MCF 10A (cell line): ENCODE measurements around the genes NNT and PARP8.

DNA sequence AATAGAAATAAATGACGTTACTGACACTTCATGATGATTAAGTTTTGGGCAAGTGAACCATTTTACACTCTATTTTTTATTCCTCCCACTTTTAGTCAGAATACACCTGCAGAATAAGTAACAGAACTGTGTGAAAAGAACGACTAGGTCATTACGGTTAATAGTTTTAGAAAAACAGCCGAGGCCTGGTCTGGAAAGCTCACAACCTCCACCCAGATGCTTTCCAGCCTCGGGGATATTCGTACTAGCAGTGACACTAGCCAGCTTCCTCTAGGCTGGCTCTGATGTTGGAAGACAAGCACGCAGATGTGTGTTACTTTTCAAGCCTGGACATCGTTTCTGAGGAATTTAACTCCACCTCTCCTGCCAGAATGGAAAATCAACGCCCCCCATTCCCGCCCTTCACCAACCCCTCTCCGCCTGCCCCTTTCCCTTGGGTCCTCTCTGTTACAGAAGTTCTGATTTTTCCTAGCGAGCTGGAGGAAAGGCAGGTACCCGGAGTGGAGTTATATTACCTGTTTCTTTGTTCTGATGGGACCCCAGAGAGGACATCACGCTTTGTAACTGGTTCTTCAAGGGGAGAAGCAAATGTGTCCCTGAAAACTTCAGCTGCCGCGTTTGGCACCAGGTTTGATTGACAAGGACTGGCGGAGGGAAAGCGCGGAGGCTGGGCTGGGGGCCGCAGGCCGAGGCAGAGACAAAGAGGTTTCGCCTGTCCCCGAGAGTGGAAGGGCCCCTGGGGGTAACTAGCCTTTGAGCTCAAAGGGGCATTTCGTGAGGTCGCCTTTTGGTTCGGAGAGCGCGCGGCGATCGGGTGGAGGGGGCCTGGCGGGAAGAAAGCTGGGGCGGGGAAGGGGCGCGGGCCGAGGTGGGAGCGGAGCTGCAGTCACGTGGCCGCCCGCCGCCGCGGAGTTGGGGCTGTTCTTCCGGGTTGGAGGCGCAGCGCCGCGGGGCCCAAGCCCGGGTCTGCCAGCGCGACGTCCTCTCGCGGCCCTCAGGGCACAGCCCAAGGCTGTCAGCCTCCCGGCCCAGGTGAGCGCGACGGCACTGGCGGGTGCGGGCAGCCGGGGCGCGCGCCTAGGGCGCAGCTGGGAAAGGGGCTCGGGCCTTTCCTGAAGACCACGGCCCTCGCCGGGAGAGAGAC lies at the start of gene NNT:
Gene NNT (plus strand): TSS at position 918 of the 1,144 bp plus-strand sequence.
- PRO-cap, result bidirectional peak, plus-strand start at position 256 of the sequence, minus-strand start at position 246 of the sequence; bidirectional peak, plus-strand start at position 452 of the sequence, minus-strand start at position 341 of the sequence; bidirectional peak, plus-strand start at position 924 of the sequence, minus-strand start at position 892 of the sequence
- RRBS, result 1% methylated on average over 21 of the region's 69 CpGs

DNA sequence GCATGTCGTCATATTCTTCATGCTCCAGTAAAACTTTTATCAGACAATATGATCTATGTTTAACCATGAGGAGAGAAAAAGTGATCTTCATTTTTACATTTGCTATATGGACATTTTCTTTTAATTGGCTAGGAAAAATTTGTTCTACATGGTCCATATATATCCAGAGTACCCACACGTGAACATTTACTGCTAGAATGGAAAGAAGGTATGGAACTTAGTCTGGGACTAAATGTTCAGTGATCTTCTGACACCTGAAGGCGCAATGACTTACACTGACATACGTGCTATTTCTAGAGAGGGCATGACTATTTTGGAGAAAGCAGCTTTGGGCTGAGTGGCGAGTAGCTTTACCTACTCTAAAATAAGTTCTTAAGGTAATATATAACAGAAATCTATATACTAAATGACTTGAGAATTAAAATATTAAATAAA lies 10.3 kb downstream of the NNT start:
- PRO-cap, result no peak
- RRBS, result no CpG with 5 or more reads among the region's 5 CpGs

GRCh38 chr5:43615687-43616300 lies 12.8 kb downstream of the NNT start:
- PRO-cap, result no peak
- RRBS, result no CpG with 5 or more reads among the region's 5 CpGs

DNA sequence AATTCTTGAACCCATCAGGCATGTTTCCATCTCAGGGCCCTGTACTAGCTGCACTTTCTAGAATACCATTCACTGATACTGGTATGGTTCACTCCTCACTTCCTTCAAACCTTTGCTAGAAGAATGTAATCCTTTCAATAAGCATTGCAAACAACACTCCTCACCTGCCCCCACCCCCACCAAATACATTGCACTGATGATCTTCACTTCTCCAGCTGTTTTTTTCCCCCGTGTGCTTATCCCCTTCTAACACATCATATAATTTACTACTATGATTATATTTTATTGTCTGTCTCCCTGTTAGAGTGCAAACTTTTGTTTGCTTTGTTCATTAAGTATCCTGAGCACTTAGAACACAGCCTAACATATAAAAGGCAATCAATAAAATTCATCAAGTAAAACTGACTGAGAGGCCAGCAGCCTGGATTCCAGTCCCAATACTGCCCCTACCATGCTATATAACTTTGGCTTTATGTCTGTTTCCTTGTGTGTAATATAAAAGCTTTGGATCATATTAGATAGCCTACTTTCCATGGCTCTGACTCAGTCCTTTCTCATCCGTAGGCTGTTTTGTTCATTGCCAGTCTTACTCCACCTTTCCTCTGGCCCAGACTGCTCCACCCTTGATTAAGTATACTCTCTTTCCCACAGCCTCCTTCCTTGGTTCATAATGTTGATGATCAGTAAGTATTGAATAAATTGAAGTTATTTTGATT lies 1.7 kb upstream of the MRPS30 start:
- PRO-cap, result no peak
- RRBS, result no CpG with 5 or more reads among the region's 2 CpGs

DNA sequence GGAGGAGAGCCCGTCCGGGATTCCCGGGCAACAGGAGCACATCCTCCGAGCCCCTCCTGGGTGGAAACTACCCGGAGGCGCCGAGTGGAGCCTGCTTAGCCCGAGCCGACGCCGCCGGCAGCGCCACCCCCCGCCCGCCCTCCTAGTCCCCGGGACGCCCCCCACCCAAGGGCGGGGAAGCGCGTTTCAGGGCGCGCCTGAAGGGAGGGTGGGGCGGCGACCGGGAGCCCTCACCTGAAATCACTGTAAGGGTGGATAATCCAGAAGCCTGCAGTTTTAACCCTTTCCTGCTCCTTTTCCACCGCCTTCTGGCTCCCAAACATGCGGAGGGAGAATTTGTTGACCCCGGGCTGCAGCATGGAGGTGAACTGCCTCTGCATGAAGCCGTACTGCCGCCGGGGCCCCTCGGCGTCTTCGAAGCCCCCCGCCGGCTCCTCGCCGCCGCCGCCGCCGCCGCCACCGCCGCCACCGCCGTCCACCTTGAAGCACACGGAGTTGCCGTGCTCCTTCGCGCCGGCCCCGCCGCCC lies 681 bp downstream of the HCN1 start:
- PRO-cap, result no peak
- RRBS, result 74% methylated on average over 27 of the region's 54 CpGs

DNA sequence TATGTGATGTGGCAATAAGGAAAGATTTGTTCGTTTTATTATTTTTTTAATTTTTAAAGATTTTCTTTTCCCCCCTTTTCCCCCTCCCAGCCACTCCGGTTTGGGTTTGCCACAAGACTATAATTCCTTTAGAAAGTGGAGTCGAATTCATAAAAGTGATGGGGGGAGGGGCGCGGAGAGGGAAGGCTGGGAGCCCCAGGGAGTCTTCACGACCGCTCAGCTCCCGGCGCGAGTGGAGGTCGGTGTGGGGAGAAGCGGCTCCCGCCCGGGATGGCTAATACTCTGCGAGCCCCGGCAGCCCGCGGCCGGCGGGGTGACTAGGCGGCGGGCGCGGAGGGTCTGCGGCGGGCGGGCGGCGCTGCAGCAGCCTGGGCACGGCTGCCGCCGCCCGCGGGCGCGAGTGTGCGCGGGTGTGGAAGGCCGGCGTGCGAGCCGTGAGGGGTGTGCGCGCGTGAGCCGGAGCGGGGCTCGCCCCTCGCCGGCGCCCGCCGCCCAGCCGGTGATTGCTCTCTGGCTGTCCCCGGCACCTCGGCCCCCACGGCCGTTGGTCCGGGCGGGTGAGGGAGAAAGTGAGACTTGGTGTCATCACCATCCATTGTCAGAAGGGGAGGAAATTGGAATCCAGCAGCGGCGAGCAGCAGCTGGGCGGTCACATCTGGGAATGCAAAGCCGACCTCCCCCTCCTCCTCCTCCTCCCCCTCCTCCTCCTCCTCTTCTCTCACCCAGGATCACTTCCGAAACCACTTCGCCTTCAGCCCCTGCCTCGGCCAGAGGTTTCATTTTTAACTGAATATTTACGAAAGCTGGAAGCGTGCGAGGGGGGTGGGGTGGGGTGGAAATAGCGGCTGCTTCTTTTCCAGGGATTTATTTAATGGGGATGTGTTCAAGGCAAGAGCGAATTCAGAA lies at the start of gene PARP8:
Gene PARP8 (plus strand): TSS at position 413 of the 906 bp plus-strand sequence.
- PRO-cap, result bidirectional peak, plus-strand start at position 743 of the sequence, minus-strand start at position 605 of the sequence
- RRBS, result 0% methylated on average over 7 of the region's 72 CpGs

DNA sequence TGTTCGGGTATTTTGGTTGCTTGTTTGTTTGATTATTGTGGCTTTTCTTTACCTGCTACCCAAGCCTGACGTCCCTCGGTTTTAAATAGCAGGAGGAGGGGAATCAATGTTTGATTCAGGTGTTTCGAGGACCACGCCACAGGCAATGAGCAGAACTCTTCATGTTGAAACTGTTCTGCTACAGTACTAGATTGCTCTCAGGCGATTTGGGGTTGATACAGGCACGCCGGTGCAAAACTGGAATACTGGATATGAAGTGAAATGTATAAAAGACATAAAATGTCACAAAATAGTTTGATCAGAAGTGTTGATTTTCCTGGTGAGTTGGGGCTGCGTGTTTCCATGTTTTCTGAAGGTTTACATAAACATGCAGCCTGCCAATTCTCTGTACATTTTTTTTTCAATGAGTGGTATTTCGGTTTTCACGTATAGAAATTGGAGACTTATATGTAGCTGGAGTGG lies 1.8 kb downstream of the PARP8 start:
- PRO-cap, result bidirectional peak, plus-strand start at position 113 of the sequence, minus-strand start outside the sequence; bidirectional peak, plus-strand start at position 206 of the sequence, minus-strand start at position 147 of the sequence
- RRBS, result no CpG with 5 or more reads among the region's 11 CpGs

- PRO-cap, result no peak
- RRBS, result no CpG with 5 or more reads among the region's 14 CpGs
These were observed 303.6 kb downstream of the PARP8 start for GRCh38 chr5:50969967-50970459.

- PRO-cap, result no peak
- RRBS, result no CpG with 5 or more reads among the region's 1 CpG
These were observed 342.9 kb upstream of the ISL1 start for GRCh38 chr5:51040338-51040818.

DNA sequence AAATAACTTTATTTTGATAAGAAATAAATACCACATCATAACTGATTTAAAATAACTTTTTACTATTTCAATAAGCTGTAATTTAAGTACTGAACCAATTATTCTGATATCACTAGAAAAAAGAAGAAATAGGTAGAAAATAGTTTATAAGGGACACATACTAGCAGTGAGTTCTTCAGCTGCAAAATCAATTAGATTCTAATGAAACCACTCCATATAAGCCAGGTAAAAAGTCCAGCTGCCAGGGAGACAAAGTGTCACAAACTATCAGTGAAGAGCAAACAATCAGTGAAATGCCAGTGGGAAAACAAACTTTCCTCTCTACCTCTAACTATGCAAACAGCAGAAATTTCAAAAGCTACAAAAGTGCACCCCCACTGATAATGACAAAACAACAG lies 637.3 kb upstream of the ITGA1 start:
- PRO-cap, result no peak

DNA sequence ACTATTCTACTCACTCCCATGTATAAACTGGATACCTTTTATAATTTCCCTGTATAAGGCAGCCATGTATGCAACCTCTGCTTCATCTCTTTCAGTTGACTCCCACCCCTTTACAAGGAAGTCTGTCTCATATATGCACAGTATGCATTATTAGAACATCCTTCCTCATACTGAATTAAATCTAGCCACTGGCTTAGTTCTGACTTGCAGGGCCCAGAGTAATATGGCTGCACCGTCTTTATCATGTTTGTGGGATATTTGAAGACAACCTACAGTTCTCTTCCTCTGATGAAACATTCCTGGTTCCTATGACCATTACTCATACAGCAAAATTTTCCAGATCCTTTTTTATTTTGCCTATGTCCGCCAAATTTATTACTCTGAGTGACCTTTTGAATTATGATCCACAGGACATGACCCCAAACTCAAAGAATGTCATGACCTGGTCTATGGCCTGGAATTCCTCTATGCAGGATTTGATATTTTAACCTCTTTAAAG lies 76.6 kb upstream of the ITGA1 start:
- PRO-cap, result no peak
- RRBS, result no CpG with 5 or more reads among the region's 2 CpGs

GRCh38 chr5:52799840-52800635 lies 12.3 kb downstream of the ITGA1 start:
- PRO-cap, result bidirectional peak, plus-strand start at chr5:52800158, minus-strand start at chr5:52799999
- RRBS, result 3% methylated on average over 5 of the region's 54 CpGs

DNA sequence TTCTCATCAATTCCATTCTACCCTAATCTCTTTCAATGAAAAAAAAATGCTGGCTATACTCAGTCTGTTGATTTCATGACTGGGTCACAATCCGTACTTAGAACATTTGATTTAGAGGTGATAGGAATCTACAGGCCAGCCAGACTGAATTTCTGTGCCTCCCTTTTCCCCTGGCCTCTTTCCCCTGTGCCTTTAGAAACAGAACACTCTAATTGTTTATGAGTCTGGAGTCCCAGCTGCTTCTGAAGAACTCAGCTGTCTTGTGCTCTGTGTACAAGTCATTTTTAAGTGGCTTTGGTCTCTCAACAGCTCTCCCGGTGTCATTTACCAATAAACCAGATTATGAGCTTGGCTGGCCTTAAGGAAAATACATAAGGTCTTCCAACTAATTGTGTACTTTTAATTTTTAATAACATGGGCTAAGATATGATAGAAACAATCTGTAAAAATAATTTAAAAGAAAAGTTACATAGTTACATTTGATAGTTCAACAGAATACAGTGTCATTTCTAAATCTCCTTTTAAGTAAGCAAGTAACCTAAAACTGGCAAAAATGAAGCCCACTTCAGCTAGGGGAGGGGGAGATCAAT lies 94.0 kb upstream of the ITGA2 start:
- PRO-cap, result no peak
- RRBS, result no CpG with 5 or more reads among the region's 2 CpGs

DNA sequence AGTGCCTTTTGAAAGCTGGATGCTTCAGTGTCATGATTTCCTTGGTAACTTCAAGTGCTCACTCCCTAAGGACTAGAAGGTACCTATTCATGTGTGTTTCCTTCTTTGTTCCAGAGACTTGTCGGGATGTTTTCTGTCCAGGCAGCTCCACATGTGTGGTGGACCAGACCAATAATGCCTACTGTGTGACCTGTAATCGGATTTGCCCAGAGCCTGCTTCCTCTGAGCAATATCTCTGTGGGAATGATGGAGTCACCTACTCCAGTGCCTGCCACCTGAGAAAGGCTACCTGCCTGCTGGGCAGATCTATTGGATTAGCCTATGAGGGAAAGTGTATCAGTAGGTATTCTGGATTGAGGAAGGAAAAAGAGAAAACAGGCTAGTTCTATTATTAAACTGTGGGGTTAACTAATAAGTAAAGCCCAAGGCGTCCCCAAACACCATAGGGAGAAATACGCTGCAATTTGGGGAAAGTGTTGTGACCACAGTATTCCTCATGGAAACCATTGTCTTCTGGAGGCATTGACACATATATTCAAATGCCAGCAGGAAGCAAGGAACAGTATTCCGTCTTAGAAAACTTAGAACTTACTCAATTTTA lies 3.6 kb downstream of the FST start:
- PRO-cap, result no peak
- RRBS, result no CpG with 5 or more reads among the region's 5 CpGs

GRCh38 chr5:53997958-53998604 lies 312.3 kb downstream of the ARL15 start:
- PRO-cap, result no peak
- RRBS, result no CpG with 5 or more reads among the region's 4 CpGs

- PRO-cap, result no peak
- RRBS, result no CpG with 5 or more reads among the region's 3 CpGs
These were observed 259.5 kb downstream of the ARL15 start for GRCh38 chr5:54050755-54051298.

DNA sequence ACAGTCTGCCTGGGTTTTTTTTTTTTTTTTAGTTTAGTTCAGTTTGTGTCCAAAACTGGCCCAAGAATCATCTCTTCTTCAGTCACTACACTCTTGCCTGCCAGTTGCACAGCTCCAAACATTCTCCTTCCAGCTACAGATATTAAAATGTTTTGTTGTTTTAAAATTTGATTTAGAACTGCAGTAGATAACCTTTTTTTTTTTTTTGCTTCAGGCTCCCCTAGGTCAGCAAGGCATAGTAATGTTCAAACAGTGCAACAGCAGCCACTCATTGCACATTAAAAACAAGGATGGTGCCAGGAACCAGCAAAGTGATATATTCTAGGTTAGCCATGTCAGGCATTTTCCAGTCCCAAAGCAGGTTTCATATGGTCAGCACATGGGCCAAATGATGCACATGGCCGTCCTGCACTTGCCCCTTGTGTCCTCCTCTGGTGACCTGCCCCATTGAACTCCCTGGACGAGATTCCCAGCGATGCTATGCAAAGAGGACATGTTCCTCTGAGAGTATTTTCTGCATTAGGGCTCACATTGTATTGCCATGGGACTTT lies 173.4 kb downstream of the ARL15 start:
- PRO-cap, result no peak
- RRBS, result no CpG with 5 or more reads among the region's 3 CpGs

- PRO-cap, result no peak
- RRBS, result no CpG with 5 or more reads among the region's 5 CpGs
These were observed 5.4 kb upstream of the ARL15 start for GRCh38 chr5:54315499-54316442.

DNA sequence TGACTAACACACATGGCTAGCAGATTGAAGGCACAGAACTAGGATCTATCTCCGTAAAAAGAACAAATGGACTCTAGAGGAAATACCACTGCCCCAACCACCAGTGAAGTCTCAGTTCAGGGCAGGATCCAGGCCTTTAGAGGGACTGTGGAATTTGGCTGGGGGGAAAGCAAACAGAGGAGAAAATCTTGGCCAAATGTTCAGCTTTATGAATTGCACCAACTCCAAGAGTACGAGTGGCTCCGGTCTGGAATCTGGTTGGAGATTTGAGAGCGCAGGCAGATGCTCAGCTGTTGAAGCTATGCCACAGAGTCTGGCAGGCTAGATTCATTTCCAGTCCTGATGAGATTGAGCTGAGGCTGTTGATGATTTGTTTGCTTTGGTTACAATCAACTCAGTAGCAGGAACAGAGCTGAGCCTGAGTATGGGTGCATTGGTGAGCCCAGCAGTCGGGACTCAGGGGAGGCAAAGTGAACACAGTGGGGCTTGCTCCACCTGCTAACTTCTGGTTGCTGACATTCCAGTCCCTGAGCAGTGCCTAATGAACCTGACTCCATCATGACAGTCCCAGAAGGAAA lies 9.1 kb upstream of the HSPB3 start:
- PRO-cap, result no peak
- RRBS, result no CpG with 5 or more reads among the region's 5 CpGs

DNA sequence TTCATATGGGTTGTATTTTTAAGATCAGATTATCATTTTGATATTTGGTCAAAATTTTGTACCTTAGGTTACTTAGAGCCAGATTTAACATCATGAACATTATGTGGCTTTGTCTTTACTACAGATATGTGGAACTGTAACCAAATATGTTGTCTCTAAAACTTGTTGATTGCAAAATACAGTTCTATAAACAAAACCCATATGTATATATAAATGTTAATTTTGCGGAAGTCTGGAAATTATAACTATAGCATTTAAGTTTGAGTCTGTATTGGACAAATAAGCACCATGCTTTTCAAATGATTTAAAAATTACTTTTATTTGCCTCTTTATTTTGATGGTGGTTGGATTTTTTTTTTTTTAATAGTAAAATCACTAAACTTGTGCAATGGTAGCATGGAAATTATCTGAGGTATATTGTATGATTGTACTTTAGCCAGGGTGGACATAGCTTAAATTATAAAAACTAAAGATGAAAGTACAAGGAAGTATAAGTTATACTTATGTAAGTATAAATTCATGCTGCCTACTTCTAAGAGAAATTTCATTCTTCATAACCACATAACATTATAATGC lies 27.6 kb downstream of the SNX18 start:
- PRO-cap, result no peak
- RRBS, result no CpG with 5 or more reads among the region's 1 CpG